ENCODE results near the genes MYH14, NAPSA, KLK13 and LIM2.

- PRO-cap = no peak
- RAMPAGE, long total RNA, 4 experiments = no peak in any of the 4 experiments
Measured at GRCh38 chr19:49790601-49791420, 22.3 kb downstream of the FUZ start.

DNA sequence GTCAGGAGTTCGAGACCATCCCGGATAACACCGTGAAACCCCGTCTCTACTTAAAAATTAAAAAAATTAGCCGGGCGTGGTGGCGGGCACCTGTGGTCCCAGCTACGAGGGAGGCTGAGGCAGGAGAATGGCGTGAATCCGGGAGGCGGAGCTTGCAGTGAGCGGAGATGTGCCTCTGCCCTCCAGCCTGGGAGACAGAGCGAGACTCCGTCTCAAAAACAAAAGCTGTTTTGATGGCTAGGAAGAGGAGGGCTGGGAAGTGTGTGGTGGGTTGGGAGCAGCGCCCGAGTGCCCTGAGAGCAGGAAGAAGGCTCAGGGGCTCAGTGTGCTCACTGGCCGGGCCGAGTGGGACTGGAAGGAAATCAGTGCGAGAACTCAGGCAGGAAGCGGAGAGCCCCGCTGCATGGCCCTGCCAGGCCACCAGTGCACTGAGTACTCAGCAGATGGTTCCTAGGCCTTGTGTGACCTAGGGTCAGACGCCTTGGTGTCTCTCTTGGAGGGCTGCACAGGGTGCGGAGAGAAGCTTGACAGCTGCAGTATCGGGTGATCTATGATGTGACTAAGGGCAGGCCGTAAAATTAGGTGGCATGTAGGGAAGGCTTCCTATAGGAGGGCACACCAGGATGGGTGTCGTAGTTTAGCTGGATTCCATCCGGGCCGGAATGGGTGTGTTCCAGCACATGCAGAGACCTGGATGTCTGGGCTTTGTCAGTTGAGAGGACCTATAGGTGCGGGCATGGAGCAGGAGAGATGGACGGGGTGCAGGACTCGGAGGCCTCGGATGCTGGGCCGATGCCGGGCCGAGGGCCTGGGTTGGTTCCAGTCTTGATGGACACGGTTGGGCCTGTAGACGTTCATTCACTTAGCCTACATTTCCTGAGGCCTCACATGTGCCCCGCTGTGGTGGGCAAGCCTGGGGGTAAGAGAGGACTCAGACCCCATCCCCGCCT, 8.3 kb downstream of the MED25 start:
- PRO-cap = no peak
- RAMPAGE, long total RNA, 4 experiments = no peak in any of the 4 experiments

GRCh38 chr19:49854243-49854860, 13.0 kb downstream of the PNKP start:
- PRO-cap = no peak
- RAMPAGE, long total RNA, 4 experiments = no peak in any of the 4 experiments

DNA sequence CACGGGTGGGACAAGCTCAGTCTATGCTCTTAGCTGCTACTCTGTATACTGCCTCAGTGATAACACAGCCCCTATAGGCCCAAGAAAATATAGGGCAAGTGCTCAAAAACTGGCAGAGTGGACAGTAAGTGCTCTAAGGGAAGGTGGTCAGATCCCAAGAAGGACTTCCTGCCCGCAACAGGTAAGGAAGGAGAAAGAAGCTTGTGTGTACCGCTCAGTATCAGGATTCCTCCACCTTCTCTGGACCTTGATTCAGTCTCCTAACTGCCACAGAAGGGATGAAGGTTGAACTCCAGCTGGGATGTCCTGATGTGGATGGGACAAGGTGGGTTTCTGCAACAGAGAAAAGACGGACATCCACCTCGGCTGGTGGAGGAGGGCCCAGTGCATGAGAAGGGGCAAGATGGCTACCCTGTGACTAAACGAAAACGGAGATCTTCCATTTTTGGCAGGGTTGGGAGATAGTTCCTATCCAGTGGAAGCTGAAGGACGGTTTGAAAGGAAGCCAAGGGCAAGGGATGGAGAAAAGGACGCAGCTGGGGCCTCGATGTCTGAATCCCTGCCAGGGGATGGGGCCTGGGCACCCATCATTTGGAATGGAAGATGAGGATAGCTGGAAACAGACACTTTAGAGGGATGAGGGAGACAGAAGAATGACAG, 1.4 kb upstream of the ATF5 start:
- PRO-cap = no peak
- RAMPAGE, long total RNA, 4 experiments = no peak in any of the 4 experiments

DNA sequence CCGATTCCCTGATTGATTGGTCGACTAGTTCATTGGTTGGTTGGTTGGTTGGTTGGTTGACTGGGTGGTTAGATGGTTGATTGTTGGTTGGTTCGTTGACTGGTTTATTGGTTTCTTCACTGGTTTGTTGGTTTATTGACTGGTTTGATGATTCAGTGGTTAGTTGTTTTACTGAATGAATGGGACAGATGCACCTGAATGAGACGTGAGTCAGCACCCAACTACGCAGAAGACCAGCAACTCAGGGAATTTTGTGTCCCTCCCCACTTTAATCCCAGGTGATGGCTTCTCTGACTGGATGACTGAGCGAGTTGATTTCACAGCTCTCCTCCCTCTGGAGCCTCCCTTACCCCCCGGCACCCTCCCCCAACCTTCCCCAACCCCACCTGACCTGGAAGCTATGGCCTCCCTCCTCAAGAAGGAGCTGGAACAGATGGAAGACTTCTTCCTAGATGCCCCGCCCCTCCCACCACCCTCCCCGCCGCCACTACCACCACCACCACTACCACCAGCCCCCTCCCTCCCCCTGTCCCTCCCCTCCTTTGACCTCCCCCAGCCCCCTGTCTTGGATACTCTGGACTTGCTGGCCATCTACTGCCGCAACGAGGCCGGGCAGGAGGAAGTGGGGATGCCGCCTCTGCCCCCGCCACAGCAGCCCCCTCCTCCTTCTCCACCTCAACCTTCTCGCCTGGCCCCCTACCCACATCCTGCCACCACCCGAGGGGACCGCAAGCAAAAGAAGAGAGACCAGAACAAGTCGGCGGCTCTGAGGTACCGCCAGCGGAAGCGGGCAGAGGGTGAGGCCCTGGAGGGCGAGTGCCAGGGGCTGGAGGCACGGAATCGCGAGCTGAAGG, 3.1 kb upstream of the NUP62 start:
- PRO-cap = no peak
- RAMPAGE, long total RNA, 4 experiments = no peak in any of the 4 experiments

GRCh38 chr19:50202977-50204217, at the start of gene MYH14:
MYH14 (plus strand) TSS chr19:50203622.
- PRO-cap = bidirectional peak, plus-strand start at chr19:50203634, minus-strand start at chr19:50203442
- RAMPAGE, long total RNA, 4 experiments = no peak in any of the 4 experiments

DNA sequence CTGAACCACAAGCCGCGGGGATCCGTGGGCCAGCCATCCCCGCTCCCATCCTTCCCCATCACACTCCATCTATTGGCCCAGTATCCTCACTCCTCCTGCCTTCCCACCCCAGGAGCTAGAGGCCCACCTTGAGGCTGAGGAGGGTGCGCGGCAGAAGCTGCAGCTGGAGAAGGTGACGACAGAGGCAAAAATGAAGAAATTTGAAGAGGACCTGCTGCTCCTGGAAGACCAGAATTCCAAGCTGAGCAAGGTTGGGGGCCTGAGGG, 57.9 kb downstream of the KCNC3 start:
- PRO-cap = no peak
- RAMPAGE, long total RNA, 4 experiments = no peak in any of the 4 experiments

DNA sequence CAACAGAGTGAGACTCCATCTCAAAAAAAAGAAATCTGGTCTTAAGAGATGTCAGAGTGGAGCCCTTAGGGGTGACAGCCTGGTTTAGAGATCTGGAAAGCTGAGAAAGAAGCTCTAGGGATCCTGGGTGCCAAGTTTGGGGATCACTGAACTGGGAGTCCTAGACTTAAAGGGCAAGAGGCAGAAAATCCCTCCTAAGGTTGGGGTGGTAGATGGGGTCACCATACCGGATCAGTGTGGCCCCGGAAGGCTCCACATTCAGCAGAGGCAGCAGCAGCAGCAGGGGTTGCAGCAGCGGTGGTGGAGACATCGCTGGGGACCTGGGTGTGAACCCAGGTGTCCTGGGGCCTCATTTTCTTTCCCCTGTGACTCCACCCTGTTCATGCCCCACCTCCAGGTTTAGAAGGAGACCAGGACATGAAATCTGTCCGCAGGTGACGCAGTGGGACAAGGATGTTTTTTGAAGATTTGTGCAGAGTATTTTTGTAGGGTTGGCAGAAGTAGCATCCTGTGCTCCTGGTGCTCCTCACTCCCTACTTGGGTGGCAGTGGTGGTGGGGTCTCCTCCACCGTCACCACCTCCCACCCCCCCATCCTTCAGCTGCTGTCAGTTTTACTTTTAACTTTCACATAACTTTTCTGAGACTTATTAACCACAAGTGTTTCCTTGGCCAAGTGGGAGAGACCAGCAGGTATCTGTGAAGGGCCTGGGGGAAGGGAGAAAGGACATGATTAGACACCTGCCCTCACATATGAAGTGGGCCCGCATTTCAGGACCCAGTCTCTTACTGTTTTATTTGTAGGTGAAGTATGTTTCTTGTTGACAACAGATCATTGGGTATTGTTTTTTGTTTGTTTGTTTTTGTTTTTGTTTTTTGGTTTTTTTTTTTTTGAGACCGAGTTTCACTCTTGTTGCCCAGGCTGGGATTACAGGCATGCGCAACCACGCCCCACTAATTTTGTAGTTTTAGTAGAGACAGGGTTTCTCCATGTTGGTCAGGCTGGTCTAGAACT, at the start of gene NAPSA:
TSS of gene NAPSA (minus strand) at position 328 of the 1,013 bp plus-strand sequence.
- PRO-cap = no peak
- RAMPAGE, long total RNA, 4 experiments = no peak in any of the 4 experiments

DNA sequence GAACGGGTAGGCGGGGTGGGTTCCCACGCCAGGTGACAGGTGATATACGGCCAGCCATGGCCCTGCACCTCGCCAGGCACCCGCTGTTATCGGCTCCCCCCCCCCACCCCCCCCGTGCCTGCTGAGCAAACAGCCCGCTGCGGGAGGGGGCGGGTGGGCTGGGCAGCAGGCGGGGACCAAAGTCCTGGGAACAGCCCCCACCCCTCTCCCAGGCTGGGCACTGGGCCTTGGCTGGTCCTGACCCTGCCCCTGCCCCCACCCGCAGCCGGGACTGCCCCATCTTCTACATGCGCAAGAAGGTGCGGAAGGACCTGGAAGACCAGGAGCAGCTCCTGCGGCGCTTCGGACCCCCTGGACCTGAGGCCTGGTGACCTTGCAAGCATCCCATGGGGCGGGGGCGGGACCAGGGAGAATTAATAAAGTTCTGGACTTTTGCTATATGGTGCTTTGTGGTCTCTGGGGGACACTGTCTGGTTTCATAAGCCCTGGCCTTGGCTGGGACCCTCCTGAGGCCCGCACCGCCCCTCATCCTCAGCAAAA, 1.1 kb upstream of the SPIB start:
- PRO-cap = no peak
- RAMPAGE, long total RNA, 4 experiments = no peak in any of the 4 experiments

- PRO-cap = no peak
- RAMPAGE, long total RNA, 4 experiments = no peak in any of the 4 experiments
Measured at GRCh38 chr19:50496611-50497683, 14.0 kb downstream of the JOSD2 start.

GRCh38 chr19:50499964-50501103, 10.7 kb downstream of the JOSD2 start:
- PRO-cap = no peak
- RAMPAGE, long total RNA, 4 experiments = no peak in any of the 4 experiments

GRCh38 chr19:50826886-50827379, 3.3 kb upstream of the KLK1 start:
- PRO-cap = no peak
- RAMPAGE, long total RNA, 4 experiments = no peak in any of the 4 experiments

GRCh38 chr19:51064722-51065310, at the start of gene KLK13:
KLK13 (minus strand) TSS chr19:51065092.
- PRO-cap = bidirectional peak, plus-strand start at chr19:51065159, minus-strand start at chr19:51064908
- RAMPAGE, long total RNA, 4 experiments = start-site peak on the minus strand in 2 of 4 experiments, at chr19:51065023-51065089 at its widest, 103 to 608 reads per replicate

DNA sequence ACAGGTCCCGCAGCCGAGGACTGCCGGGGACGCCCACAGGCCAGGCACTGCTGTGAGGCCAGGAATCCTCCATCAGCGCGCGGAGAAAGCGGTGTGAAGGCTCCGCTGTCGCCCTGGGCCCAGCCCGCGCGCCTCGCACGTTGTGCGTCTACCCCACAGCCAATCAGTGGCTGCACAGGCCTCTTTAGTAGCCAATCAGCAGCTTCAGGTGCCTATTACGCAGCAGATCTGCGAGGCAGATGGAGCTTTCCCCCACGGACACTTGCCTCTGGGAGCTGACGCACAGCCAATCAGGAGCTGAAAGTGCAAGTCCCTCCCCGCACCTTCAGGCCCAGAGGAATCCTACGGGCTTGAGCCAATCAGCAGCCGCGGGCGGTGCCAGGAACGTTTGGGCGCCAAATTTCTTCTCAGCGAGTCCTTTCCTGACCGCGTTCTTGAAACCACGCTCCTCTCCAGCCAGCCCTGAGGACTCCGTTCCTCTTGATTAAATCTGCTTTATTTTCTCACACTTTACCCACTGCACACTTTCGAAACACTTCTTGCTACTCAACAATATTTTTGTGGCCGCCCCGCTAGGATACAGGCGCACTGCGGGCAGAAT, 39.8 kb downstream of the SIGLEC7 start:
- PRO-cap = no peak
- RAMPAGE, long total RNA, 4 experiments = no peak in any of the 4 experiments

DNA sequence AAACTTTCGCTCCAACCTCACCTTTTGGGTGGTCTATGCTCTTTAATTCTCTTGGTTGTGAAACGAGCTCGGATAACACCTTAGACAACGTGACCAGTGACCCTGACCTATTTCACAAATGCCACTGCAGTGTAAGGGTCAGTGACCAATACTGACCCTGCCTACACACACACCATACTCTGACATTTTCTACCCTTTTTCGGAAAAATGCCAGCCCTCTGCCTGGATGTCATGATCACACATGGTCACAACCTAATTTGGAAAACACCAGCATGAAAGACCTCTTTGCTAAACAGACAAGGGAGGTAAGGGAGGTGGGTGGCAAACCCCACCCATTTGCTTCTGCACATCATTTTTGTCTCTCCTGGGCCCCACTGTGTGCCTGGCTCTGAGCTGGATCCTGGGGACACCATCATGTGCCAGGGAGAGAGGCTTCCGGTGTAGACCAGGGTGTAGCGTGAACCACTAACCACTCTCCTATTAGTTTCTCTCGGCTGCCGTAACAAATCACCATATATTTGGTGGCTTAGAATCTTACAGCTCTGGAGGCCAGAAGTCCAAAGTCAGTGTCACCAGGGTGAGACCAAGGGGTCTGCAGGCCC, 9.9 kb downstream of the ETFB start:
- PRO-cap = no peak
- RAMPAGE, long total RNA, 4 experiments = no peak in any of the 4 experiments

DNA sequence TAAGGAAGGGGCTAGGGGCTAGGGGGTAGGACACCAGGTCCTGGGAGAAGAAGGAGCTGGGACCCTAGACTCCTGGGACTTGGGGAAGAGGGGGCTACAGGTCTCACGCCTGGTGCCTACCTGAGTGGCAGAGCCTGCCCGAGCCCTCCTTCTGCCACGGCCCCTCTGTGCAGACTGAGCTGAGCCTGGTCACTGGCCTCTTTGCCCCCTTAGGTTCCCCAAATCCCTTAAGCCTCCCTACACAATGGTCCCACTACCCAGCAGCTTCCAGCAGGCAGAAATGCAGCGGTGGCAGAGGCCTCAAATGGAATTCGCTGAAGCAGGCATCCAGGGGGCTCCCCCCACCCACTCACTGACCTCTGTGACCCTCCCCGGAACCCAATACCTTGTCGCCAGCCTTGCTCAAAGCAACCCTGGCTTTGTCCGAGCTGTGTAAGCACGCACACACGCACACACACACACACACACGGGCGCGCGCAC, at the start of gene LIM2:
TSS of gene LIM2 (minus strand) at position 176 of the 480 bp plus-strand sequence.
- PRO-cap = no peak
- RAMPAGE, long total RNA, 4 experiments = no peak in any of the 4 experiments

DNA sequence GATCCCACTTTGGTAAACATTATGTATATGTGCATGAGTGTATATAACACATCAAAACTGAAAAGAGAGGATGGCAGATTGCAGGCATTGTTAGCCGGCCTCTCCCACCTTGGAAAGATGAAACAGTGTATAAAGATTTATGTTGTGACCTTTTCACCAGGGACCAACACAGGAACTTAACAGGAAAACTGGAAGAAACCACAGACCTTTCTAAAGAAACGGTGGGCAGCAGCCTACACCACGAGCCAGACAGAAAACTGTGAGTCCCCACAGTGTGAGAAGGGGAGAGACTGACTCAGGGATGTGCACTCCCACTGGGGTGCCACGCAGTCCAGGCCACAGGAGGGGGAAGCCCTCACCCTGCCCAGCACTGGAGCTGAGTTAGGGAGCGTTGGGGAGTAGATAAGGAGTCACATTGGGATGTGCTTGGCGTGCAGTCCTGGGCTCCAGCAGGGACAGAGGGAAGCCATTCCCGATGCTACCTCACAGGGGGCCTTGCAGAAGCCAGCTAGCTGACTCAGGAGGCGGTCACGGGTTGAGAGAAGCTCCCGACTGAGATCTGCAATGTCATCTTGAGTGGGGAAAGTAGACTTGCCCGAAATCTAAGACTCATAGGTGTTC, 17.5 kb downstream of the SIGLEC8 start:
- PRO-cap = no peak
- RAMPAGE, long total RNA, 4 experiments = no peak in any of the 4 experiments

DNA sequence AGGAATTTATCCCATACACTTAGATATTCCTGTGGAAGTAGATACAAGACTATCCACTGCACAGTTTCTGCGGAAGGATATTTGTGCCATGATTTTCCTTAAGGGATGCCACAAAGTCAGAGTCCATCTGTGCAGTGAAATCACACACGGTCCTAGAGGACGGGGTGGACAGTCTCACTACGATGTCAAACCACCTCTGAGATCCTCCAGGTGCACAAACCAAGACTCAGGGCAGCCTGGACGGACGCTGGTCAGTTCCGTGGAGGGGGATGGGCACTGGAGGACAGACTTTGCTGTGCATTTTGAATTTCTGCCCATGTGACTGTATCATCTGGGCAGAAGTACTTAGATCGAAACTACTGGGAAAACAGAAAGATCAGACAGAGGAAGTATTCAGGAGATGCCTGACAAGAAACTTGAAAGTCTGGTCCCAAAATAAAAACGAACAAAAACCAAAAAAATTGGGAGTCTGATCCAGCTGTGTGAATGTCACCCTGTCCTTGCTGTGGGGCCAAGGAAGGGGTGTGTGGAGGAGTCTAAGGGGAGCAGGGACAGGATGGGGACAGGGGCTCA, 1.7 kb downstream of the SIGLEC8 start:
- PRO-cap = unidirectional peak, plus-strand start at position 374 of the sequence
- RAMPAGE, long total RNA, 4 experiments = no peak in any of the 4 experiments

DNA sequence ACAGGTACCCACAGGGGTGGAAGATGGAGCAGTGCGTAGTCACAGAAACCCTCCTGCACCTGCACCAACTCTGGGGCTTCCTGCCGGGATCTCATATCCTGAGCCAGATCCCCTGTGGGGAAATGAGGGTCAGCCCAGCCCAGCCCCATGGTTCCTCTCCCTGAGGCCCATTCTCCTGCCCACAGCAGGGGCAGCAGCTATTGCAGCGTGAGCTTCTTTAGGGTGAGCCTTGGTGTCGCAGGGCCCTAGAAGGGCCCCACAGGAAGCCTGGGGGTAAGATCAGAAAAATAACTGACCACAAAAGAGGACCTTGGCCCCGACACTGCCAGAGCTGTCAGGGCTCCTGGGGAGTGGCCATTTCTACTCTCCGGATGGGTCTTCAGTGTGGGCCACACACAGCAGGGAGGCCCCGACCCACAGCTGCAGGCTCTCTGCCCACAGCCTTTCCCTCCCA, 3.4 kb upstream of the SIGLEC8 start:
- PRO-cap = no peak
- RAMPAGE, long total RNA, 4 experiments = no peak in any of the 4 experiments

- PRO-cap = no peak
- RAMPAGE, long total RNA, 4 experiments = no peak in any of the 4 experiments
Measured at GRCh38 chr19:51541402-51542131, 10.1 kb upstream of the SIGLEC6 start.